HCT116 (cell line): ENCODE data around the genes ANKS1A and ZNF76.

GRCh38 chr6:34531416-34531867, 24.7 kb downstream of the SPDEF start:
- RRBS, result no CpG with 5 or more reads among the region's 27 CpGs

DNA sequence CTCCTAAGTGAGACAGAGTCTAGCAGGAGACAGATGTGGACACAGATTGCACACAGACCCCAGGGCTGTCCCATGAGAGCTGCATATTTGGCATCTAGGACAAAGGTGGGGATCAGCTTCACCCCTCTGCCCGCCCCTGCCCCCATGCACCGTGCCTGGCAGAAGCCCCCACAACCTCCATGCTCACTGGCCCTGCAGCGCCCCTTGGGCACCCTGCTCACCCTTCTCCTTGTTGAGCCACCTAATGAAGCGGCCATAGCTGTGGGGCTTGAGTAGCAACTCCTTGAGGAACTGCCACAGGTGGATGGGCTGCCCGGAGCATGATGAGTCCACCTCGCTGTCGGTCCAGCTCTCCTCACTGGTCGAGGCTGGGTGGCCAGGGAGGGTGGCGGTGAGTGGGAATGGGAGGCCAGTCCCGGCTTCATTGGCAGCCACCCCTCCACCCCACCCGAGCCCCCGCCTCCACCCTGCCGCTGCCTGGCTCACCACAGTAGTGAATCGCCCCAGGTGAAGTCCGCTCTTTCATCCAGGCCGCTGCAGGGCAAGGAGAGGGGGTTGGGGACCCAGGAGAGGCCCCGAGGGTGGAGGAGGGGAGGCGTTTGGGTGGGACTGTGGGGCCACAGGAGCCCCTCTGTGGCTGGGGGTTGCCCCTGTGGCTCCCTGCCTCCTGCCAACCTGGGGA, 17.0 kb downstream of the SPDEF start:
- RRBS, result 93% methylated on average over 5 of the region's 18 CpGs

DNA sequence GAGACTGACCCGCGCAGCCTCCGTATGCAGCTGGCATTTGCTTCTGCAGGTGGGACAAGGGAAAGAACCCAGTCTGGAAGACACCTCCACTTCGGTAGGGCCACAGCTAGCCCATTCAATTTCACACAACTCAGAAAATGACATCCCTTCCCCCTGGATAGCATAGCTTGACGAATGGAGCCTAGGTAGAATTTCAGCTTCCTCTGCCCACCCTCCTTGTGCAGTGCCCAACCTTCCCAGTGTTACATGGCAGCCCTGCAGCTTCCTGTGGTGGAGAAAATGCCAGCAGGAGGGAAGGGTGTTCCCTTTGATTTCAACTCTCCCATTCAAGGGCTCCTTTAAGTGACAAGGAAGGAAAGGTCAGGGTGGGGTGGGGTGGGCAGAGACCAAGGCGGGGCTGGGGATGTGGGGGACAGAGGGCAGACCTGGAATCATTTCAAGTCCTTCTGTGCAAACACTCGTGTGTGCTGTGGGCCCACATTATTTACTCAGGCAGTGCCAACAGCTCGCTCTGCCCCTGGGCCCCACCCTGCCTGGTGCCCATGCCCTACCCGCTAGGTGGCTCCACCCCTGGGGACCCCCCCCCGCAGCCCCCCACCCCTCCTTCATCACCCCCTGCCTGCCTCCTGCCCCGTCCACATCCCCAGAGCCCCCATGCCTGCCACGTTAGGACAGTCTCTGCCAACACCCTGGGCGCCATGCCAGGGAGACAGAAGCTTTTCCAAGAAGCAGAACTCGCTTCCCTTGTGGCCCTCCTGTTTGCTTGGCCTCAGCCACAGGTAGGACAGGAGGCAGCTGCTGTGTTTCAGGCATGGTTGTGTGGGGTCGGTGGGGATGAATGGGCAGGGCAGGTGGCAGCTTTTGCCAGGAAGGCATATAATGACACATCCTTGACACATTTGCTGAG, 9.5 kb downstream of the SPDEF start:
- RRBS, result no CpG with 5 or more reads among the region's 15 CpGs

DNA sequence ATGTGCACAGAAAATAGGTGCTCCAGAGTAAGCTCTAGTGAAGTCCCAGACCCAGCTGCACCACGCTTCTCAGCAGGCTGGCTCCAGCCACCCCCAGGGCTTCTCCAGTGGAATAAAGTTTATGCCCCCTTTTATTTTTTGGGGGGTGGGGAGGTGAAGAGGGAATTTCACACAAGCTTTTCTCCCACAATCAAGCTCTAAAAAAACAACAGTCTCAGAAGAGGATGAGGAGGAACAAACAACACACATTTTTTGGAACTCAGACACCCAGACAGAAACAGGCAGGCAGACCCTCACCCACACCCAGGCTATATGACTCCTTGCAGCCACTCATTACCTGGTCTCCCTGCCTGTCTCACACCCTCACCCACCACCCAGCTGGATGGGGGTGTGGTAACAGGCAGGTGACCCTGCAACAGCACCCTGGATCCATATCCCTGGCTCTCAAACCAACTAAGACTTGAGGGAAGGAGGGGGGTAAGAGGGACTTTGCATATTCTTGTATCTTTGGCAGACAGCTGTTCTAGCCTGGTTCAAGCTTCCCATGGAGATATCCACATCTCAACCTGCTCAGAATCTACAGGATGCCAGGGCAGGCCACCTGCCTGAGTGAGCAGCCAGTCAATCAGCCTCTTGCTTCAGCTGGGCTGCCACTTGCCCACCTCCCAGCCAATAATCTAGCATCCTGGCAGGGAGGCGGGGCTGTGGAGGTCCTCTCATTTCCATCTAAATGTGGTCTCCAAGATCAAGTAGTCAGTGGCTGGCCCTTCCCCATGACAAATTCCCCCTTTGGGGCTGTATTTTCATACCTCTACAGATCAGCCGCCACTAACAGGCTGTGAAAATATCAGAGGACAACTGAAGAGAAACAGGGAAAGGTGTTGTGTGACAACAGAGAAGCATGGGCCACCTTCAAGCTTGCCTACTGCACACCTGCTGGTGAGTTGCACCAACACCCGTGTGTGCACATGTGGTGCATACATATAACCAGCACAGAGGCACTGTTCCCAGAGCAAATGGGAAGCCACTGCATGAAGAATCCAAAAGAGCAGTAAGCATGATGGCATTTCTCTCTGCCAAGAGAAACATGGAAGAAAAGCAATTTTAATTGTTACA, 32.9 kb upstream of the SPDEF start:
- RRBS, result no CpG with 5 or more reads among the region's 4 CpGs

DNA sequence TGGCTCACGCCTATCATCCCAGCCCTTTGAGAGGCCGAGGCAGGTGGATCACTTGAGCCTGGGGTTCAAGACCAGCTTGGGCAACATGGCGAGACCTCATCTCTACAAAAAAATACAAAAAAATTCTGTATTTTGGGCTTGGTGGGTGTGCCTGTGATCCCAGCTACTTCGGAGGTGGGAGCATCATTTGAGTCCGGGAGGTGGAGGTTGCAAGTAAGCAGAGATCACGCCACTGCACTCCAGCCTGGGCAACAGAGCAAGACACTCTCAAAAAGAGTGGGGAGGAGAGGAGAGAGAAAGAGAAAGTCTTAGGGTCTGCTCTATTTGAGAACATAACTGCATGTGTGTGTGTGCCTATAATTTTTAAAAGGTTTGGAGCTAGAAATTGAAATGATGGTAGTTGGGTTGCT, 14.8 kb upstream of the BLTP3A start:
- RRBS, result no CpG with 5 or more reads among the region's 6 CpGs

DNA sequence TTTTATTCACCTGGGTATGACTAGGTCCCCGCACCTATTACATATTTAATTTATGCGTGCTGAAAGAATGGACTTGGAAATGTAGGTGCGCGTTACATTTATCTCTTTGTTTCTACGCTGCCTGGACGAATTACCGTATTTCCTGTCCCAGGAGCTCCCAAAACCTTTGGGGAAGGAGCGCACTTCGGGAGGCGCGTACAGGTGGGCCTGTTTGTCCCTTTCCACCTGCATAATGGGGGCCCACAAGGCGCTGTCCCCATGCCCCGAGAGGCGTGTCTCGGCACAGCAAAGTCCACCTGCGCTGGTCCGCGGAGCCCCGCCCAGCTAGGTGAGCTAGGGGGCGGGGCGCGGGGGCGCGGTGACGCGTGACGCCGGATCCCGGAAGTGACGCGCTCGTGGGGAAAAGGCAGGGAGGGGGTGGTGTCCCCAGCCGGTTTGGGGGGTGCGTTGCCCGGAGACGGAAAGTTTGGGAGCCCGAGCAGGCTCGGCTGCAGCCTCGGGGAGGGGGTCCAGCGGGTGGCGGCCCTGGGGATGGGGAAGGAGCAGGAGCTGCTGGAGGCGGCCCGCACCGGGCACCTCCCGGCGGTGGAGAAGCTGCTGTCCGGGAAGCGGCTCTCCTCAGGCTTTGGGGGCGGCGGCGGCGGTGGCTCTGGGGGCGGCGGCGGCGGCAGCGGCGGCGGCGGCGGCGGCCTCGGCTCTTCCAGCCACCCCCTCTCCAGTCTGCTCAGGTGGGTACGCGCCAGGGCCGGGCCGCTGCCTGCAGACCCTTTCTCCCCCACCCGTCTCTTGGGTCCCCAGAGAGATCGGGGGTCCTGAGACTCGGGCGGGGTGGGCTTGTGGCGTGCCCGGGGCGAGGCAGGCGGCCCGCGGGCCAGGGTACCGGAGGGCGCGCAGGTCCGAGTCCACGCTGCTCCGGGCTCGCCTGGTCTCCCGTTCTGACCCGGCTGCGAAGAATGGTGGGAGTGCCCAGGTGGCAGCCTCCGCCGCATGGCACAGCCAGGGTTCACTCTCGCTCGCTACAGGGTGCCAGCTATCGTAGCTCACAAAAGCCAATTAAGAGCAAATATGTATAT, at the start of gene ANKS1A:
ANKS1A (plus strand) TSS at position 384 of the 1,073 bp plus-strand sequence.
- RRBS, result 2% methylated on average over 9 of the region's 92 CpGs

DNA sequence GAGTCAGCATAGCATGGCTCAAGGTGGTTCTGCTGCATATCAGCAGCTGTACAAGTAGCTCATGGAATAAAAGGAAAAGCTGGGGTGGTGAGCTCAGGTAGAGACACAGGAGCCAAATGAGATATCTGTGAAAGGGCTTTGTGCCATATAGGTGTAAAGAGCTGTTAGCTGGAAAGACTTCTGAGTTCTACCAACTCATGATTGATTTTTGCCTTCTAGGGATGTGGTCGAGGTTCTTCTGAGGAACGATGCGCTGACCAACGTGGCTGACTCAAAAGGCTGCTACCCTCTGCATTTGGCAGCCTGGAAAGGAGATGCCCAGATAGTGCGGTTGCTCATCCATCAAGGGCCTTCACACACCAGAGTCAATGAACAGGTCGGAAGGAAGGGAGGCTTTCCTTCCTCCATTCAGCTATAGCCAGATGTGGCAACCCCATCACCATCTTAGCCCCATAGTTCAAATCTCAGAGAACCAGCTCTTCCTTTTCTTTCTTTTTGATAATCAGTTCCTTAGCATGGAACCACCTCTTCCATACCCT, 80.8 kb downstream of the ANKS1A start:
- RRBS, result no CpG with 5 or more reads among the region's 6 CpGs

GRCh38 chr6:34999416-34999973, 110.4 kb downstream of the ANKS1A start:
- RRBS, result no CpG with 5 or more reads among the region's 5 CpGs

- RRBS, result no CpG with 5 or more reads among the region's 23 CpGs
Observed at GRCh38 chr6:35214814-35216203, 1.6 kb downstream of the SCUBE3 start.

DNA sequence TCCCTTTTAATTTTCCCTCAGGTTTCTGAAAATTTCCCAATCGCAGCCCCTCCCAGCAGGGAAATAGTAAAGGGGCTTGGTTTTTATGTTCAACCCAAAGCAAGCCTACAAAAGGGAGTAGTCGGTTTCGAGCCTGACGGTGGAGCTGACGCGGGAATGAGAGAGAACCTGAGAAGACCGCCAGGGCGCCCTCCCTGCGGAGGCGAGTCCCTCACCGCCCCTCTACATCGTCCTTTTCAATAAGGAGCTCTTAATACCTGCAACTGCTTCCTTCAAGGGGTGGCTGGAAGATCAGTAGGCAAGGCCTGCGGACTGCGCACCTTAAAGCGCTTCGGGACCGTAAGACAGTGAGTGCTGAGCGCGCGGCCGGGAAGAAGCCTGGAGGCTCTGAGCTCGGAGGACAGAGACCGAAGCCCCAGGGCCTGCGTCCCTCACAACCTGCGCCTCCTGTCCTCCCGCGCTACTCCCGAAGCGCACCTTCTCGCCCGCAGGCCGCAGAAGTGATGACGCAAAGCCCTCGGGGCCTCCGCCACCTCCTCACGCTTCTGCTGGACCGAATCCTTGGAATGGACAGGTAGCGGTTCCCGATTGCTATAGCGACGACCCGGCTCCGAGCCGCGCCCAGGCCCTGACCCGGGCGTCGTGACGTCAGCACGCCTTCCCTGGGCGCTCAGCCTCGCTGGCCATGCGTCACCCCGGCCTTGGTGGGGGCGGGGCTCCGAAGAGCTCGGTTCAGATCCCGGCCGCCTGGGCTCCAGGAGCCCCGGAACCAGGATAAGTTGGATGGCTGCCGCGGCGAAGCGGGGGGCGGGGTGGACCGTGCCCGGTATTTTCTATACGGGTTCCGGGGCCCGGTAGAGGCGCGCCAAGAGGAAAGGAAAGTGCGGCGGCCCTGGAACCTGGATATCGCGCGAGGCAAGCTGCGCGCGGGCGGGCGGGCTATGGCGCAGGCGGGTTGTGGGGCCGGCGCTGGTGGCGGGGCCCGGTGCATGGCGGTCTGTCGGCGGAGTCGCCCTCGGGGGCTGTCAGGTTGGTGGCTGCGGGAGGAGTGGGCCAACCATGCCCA, at the start of gene ZNF76:
ZNF76 (plus strand) TSS at position 923 of the 1,066 bp plus-strand sequence.
- RRBS, result 1% methylated on average over 27 of the region's 94 CpGs

DNA sequence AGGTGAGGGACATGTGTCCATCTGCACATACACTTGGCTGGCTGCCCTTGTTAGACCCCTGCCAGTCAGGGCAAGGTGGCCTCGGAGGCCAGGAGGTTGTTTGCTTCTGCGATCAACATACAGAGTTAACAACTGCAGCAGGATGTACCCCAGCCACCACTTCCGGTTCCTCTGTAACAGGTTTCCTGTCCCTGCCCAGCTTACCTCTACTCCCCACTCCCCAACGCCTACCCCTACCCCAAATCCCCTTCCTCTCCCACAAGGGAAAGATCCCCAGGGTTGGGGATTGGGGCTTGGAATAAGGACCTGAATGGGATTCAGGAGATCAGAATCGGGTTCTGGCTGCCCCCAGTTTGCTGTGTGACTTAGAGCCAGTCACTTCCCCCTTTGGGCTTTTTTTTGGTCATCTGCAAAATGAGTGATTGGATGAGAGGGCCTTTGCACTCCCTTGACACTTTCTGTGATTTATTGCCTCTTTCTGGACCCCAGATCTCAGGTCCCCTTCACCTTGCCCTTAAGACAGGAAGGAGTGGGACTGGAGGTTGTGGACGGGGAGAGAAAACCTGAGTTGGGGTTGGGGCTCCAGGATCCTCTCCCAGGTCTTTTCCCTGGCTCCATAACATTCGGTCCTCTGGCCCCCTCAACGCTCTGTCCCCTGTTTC, 14.1 kb downstream of the DEF6 start:
- RRBS, result no CpG with 5 or more reads among the region's 8 CpGs

DNA sequence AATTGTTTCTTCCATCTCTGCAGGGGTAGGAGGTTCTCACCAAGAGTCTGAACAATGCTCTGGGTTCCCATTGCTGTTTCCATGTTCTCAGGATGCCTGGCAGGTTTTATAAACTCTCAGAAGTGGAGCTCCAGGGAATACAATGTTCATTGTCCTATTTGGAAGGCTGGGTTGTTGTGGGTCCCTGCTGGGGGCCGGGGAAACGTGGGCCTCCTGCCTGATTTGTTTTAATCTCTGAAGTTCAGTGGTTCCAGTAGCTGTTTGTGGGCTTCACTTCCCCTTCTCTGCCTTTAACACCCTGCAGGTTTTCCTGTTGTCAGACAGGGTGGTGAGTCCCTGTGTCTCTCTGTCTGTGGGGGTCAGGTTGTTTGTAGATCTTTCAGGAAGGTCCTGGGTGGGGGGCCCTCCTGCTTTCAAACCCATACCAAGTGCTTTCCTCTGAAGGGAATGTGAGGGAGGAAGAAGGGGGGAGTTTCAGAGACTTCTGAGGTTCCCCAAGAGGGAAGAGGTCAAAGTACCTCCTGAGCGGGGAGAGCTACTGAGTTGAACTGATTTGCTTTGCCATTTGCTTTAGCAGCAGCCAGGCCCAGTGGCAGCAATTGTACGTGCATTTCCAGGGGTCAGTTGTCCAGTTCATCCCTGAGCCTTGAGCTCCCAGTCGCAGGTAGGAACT, 6.1 kb downstream of the PPARD start:
- RRBS, result no CpG with 5 or more reads among the region's 5 CpGs

- RRBS, result 100% methylated on average over 1 of the region's 6 CpGs
Observed at GRCh38 chr6:35403467-35403918, 48.6 kb upstream of the FANCE start.

- RRBS, result 2% methylated on average over 22 of the region's 72 CpGs
Observed at GRCh38 chr6:35468528-35469392, 559 bp downstream of the RPL10A start.

- RRBS, result no CpG with 5 or more reads among the region's 13 CpGs
Observed at GRCh38 chr6:35481523-35482155, 13.4 kb downstream of the RPL10A start.

GRCh38 chr6:35489944-35490914, 6.7 kb downstream of the TEAD3 start:
- RRBS, result no CpG with 5 or more reads among the region's 31 CpGs

- RRBS, result no CpG with 5 or more reads among the region's 5 CpGs
Observed at GRCh38 chr6:35583815-35584190, 71.1 kb upstream of the TULP1 start.

- RRBS, result no CpG with 5 or more reads among the region's 13 CpGs
Observed at GRCh38 chr6:35590178-35591038, 77.7 kb upstream of the TULP1 start.

- RRBS, result no CpG with 5 or more reads among the region's 1 CpG
Observed at GRCh38 chr6:35642362-35643245, 46.1 kb downstream of the FKBP5 start.

- RRBS, result no CpG with 5 or more reads among the region's 6 CpGs
Observed at GRCh38 chr6:35658255-35658723, 30.4 kb downstream of the FKBP5 start.